Mesangial cell (primary cell): ENCODE data around the genes AMFR, MT1M and CCL17.

DNA sequence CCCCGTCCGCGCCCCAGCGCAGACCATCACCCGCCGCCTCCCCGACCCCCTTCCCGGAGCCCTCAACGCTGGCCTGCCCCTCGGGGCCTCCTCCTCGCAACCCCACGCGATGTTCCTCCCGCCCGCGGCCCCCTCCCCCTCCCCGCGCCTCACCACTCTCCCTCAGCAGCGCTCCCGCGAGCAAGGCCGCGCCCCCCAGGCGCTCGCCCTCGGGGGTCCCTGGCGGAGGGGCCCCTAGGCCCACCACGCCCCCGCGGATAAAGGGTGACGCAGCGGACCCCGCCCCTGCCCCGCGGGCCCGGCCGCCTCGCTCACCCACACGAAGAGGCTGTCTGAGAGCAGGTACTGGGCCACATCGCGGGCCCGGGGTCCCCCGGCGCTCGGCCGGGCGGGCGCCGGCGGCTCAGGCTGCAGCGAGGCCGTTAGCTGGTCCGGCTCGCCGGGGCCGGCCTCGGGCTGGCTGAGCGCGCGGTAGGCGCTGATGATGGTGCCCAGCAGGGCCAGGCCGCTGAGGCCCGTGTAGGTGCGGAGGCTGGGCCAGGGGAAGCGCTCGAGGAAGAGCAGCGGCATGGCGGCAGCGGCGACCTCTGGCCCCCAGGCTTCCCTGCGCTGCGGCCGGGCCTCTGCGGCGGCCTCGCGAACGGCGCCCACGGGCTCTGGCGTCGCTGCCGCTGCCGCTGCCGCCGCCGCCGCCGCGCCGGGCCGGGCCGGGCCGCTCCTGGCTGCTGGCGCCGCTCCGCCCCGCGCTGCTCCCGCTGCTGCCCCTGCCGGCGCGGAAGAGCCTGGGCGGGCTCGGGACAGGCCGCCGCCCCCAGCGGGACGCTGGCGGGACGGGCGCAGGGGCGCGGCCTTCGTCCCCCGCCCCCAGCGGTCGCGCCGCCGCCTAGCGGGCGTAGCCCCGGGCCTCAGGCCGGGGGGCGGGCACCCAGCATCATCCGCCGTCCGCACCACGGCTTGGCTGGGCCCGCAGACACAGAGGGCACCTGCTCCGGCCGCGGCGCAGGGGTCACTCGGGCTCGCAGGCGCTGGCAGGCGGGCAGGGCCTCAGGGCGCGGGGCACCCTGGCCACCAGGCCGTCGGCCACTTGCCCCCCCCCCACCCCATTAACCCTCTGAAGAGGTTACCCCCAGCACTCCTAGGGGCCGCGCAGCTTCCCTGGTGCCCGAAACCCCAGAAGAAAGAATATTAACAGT is at the start of gene AMFR:
Gene AMFR, minus strand, starts transcription at position 788 of the 1,193 bp plus-strand sequence.
- RAMPAGE, long total RNA: no peak

DNA sequence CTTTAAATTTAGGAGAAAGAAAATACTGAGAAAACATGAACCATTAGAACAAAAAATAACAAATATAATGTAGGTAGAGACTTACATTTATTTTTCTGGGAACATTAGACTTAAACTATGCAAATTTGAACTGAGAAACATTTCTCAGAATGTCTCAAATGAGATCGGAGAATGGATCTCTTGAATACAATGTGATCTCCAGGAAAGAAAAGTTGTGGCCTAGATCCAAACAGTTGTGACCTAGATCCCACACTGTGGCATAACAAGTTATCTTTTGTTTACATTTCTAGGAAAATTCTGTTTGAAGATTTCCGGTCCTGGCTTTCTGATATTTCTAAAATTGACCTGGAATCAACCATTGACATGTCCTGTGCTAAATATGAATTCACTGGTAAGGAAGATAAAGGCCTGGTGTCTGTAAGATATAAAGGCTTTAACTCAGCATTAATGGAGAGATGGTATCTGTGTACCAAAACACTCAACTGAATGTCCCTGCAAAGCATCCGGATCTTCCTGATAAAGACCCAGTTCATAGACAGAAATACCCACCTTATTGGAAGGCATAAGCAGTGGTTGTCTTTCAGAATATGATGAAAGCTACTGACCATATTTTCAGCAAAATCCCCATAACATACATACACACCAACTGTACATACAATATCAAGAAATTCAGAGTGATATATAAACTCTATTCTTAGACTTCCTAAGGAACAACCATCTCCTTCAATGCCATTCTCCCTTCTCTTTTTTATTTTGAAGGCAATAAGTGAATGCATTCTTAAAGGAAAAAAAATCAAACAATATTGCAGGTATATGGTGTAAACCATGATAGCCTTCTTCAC is 11.1 kb downstream of the OGFOD1 start:
- RAMPAGE, long total RNA: no peak

- RAMPAGE, long total RNA: start-site peak on the plus strand at chr16:56632638-56632664, 95 reads
Measured at GRCh38 chr16:56632361-56633217, at the start of gene MT1M. Gene MT1M, plus strand, starts transcription at chr16:56632659.

DNA sequence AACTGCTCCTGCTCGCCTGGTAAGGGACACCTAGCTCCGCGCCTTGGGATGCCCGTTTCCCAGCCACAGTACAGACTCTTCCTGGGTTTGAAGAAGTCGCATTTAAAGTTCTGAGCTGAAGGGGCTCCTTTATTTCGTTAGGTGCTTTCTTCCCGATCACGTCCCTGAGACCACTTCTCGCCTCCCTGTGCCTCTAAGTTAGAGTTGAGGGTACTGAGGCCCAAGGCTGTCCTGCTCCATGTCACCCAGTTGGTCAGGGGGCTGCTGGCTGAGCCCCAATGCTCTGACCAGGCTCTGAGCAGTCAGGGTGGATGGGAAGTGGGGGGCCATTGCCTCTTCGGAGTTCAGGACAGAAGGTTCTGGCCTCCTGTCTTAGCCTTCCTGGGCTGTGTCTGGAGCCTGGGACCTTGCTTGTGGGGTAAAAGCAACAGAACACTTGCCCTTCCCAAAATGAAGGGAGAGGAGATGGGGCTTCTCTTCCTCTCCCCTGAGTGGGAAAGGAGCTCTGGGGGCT is 337 bp downstream of the MT1X start:
- RAMPAGE, long total RNA: no peak

DNA sequence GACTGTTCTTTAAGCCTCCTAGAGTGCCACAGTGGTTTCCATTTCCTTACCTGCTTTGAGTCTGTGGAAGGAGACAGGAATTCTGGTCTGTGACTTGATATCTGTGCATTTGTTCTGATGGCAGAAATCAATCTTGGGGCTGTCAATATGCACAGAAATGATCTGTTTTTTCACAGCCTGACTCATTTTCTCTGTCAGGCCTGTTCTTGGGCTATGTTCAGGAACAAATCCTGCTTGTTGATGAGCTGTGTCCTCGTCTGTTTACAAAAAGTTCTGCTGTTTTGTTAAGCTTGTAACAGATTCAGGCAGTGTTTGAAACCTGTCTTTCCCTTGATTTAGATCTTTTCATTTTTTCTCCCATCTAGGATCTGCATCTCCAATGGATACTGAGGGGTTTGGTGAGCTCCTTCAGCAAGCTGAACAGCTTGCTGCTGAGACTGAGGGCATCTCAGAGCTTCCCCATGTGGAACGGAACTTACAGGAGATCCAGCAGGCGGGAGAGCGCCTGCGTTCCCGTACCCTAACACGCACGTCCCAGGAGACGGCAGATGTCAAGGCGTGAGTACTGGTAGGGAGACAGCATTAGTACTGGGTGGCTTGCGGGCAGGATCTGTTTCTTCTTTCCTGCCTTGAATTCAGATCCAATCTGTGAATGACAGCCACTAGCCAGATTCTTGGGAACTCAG is 18.1 kb downstream of the NUP93 start:
- RAMPAGE, long total RNA: no peak

- RAMPAGE, long total RNA: no peak
Measured at GRCh38 chr16:56833300-56833808, 31.7 kb upstream of the SLC12A3 start.

- RAMPAGE, long total RNA: no peak
Measured at GRCh38 chr16:56849669-56850327, 15.2 kb upstream of the SLC12A3 start.

- RAMPAGE, long total RNA: no peak
Measured at GRCh38 chr16:56934158-56934598, 2.2 kb downstream of the HERPUD1 start.

DNA sequence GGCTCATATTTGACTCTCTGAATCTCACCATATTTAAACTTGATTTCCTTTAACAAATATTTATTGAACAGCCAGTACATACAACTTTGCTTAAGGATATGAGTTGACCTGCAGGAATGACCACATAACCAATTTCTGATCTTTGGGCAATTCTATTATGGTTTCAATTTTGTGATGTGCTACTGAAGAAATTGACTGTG is 6.0 kb downstream of the HERPUD1 start:
- RAMPAGE, long total RNA: no peak

DNA sequence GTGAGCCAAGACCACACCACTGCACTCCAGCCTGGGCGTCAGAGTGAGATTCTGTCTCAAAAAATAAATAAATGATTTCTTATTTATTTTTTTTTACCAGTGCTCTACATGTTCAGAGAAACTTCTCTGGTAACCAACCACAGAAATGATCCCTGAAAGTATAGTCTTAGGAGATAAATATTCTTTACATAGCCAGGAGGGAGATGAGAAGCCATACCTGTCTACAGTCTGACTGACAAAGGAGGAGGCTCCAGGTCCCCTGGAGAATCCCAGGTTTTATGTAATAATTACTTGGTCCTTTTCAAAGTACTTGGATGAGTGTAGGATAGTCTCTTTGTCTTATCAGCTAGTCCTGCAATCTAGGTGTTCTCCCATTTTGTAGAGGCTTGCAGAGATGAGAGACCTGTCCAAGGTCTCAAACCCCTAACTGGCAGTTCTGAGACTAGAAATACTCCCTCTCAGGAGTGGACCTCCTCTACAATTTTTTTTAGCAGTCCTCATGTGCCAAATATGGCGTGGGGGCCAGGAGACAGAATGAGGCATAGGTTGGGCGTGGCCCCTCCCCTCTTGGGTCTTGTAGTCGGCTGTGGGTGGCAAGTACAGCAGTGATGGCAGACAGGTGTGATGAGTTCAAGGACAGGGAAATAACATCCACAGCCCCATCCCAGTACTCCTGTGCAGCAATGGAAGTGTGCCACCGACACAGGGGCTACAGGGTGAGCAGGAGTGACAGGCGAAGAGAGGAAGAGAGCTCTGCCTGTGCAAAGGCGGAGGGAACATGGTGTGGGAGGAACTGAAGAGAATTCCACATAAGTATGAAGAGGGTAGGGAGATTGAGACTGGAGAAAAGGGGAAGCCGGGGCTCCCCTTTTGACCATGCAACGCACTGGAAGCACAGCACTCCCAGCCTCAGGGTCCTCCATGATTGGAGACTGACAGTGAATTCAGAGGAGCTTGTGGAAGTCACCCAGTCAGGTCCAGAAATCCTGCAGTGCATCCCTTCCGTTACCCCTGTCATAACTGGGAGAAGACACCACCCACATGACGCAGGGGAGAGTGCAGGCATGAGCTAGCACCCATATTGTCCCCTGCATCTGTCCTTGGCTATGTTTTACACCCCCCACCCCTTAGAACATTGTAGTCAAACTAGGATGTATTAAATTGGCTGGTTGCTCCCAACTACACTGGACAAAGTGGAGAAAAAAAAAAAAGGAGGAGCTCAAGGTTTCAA is 14.9 kb downstream of the HERPUD1 start:
- RAMPAGE, long total RNA: no peak

DNA sequence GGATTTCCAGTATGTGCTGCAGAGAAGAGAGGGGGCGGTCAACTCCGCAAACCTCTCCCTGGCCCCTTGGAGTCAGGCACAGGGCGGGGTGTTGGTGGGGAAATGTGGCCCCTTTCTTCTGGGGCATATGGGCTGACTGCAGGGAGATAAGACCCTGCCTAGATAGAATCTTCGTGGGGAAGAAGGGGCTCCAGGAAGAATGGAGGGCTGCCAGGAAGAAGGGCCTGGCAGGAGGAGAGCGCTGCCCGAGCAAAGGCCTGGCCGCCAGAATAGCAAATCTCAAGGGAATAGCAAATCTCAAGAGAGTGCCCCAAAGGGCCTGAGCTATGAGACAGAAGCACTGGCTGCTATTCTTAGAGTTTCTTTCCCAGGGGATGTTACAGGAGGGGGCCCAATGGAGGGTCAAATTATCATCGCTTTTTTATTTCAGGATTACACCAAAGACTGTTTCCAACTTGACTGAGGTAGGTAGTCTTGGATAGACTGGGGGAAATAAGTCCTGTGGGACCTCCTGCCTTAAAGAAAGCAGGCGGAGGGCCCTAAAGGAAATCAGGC is 8.1 kb upstream of the NLRC5 start:
- RAMPAGE, long total RNA: no peak

GRCh38 chr16:56988701-56989123 is 645 bp upstream of the NLRC5 start:
- RAMPAGE, long total RNA: no peak

- RAMPAGE, long total RNA: no peak
Measured at GRCh38 chr16:57117141-57117713, 24.8 kb downstream of the CPNE2 start.

- RAMPAGE, long total RNA: no peak
Measured at GRCh38 chr16:57186120-57186214, 128 bp upstream of the PSME3IP1 start.

DNA sequence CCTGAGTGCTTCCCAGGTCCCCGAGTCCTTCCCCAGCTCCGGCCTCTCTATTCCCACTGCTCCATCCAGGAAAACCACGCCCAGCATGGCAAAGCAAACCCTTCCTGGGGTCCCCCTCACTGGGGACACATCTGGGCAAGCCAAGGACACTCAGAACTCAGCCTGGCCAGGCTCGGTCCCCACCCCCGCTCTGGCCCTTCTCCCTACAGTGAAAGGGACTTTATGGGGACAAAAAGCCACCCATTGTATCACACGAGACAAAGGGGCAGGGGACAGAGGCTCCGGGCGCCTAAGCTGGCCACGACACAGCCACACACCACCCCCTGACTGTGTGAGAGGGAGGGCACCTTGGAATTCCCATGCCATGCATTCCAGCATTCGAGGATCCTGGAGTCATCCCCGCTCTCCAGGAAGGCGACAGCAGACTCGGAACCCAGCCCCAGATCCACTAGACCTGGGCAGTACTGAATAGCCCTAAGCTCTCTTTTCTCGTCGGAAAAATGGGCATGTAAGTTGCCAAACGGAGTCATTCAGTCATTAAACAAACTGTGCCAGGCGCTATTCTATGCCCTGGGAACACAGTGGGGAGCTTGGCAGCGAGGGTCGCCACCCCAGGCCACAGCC is 14.0 kb downstream of the PLLP start:
- RAMPAGE, long total RNA: no peak

- RAMPAGE, long total RNA: no peak
Measured at GRCh38 chr16:57318117-57318724, 33.7 kb upstream of the PLLP start.

DNA sequence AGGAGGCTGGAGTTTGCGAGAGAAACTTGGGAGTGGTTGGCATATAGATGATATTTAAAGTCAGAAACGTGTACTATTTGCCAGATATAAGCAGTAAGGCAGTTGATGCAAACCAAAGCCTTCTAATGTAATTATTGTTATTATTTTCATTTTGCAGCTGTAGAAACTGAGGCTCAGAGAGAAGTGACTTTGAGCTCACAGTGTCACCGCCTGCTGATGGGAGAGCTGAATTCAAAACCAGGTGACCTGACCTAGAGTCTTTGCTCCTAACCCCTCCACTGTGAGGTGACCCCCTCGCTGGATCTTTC is at the start of gene CCL17:
Gene CCL17, plus strand, starts transcription at position 172 of the 308 bp plus-strand sequence.
- RAMPAGE, long total RNA: no peak

- RAMPAGE, long total RNA: no peak
Measured at GRCh38 chr16:57433786-57434573, 13.2 kb downstream of the CIAPIN1 start.

GRCh38 chr16:57479124-57480069 is 6.9 kb downstream of the DOK4 start:
- RAMPAGE, long total RNA: start-site peak on the minus strand at chr16:57479769-57479816, 48 reads

DNA sequence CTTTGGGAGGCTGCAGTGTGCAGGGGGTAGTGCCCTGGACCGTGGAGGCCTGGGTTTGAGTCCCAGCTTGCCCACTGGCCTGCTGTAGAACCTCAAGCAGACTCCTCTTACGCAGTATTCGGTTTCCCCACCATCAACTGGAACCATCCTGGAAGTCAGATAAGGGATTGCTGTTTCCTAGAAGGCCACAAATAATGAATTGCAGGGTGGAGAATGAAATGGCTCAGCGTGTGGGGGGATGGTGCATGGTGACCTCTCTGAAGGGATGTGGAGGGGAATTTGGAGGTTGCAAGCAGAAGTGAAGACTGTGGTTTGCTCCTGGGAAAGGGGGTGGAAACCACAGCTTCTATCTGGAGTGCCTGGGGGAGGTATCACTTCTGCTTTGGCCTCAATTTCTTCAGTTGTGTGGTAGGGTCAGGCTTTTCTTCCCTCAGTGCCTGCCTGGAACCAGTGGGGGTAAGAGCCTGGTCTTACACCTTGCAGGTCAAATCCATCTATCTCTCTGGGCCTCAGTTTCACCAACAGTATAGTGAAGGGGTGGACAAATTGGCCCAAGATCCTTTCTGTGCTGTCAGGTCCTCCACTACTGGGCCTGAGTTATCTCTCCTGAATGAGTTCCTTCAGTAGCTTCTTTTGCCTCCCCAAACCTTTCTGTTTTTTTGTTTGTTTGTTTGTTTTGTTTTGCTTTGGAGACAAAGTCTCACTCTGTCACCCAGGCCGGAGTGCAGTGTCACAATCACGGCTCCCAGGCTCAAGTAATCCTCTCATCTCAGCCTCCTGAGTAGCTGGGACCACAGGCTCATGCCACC is 1.9 kb downstream of the ADGRG5 start:
- RAMPAGE, long total RNA: no peak